Measurements from ENCODE around the genes USP17L18 and DEFB131A.

DNA sequence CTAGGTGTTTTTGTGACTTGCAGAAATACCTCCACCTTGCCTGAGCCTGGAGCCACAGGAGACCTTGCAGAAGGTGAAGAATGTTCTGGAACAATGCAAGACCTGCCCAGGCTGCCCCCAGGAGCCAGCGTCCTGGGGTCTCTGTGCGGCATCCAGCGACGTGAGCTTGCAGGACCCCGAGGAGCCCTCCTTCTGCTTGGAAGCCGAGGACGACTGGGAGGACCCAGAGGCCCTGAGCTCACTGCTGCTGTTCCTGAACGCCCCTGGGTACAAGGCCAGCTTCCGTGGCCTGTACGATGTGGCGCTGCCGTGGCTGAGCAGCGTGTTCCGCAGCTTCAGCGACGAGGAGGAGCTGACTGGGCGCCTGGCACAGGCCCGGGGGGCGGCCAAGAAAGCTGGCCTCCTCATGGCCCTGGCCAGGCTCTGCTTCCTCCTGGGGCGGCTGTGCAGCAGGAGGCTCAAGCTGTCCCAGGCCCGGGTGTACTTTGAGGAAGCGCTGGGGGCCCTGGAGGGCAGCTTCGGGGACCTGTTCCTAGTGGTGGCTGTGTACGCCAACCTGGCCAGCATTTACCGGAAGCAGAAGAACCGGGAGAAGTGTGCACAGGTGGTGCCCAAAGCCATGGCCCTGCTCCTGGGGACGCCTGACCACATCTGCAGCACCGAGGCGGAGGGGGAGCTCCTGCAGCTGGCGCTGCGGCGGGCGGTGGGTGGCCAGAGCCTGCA is 28.0 kb downstream of the SH3TC1 start:
- RRBS = 96% methylated on average over 8 of the region's 33 CpGs

- RRBS = no CpG with 5 or more reads among the region's 4 CpGs
Observed at GRCh38 chr4:8319647-8319933, 50.0 kb downstream of the HTRA3 start.

DNA sequence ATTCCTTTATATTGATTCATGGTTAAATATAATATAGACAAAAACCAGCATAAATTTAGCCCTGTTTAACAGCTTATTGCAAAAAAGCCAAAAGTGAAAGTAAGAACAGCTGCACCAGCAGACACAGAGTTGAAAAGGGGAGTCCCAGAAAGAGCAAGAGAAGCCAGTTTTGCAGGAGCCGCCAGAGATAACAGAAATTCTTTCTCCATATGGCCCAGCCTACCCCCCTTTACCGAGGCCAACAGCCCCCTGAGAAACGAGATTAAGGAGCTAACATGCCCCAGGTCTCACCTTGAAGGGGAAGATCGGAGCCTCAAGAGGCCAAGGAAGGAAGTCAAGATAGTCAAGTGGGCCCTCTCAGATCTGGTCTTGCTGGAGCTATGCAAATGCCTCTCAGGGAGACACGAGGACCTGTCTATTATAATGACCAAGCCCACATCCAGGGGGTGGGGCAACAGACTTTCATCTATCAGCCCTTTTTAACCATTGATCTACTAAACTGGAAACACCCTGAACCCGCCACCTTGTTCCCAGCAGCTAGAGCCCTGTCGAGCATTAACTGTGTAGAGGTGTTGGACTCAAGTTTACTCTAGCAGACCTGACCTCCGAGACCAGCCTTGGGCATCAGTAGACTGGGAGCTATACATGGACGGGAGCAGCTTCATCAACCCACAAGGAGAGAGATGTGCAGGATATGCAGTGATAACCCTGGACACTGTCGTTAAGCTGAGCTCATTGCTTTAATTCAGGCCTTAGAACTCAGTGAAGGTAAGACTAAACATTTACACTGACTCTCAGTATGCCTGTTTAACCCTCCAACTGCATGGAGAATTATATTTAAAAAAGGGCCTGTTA is 4.7 kb downstream of the ACOX3 start:
- RRBS = no CpG with 5 or more reads among the region's 10 CpGs

DNA sequence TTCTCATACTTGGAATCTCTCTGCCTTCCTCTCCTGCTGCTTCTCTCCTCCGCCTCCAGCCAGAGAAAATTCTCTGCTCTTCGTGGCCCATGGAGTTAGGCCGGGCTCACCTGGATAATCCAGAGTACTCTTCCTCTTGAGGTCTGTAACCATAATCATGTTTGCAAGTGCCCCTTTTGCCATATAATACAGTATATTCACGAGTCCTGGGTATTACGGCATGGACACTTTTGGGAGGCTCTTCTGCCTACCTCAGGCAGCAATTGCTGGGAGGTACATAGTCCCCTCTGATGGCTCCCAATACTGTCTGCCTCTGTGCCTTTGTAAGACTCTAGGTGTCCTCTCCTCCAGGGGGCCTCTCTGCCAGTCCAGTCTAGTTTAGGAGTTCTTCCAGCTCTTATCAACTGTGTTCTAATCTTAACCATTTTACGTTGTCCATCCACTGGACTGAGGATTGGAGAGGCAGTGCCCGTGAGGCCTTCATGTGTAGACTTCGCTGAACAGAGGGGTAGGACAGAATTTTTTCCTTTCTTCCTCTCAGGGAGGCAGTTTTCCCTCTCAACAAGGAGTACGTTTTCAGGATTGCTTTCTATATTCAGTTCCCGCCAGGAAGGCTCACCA is 2.3 kb downstream of the TRMT44 start:
- RRBS = no CpG with 5 or more reads among the region's 10 CpGs

GRCh38 chr4:8472984-8473801 is 32.6 kb downstream of the TRMT44 start:
- RRBS = 78% methylated on average over 3 of the region's 23 CpGs

DNA sequence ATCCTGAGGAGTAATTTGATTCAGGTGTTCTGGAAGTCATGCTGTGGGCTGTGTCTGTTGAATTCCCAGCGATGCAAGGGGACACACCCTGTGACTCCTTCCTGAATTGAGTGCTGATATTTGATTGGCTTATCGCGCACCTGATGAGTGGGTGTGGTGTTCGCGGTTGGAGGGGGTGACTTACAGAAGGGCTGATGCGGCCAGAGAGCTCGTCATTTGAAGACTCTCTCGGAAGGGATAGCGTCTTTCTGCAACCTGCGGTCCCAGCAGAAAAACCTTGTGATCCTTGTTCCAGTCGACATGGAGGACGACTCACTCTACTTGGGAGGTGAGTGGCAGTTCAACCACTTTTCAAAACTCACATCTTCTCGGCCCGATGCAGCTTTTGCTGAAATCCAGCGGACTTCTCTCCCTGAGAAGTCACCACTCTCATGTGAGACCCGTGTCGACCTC is at the start of gene USP17L18:
Gene USP17L18 (plus strand): TSS at position 301 of the 453 bp plus-strand sequence.
- RRBS = no CpG with 5 or more reads among the region's 17 CpGs

DNA sequence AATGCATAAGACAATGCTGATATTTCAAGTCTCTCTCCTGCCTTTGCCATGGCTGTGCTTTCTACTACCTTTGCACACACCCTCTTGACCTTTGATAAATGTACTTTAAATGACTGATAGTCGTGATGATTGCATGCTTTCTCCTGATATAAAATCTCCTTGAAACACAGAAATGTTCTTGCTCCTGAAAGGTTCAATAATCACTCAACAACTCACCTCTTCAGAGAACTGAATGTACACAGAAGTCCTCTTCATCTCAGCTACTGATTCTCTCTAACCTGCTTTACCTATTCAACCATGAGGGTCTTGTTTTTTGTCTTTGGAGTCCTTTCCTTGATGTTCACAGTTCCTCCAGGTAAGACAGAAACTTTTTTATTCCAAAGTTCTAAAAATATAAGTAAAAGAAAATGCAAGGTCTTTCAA is at the start of gene DEFB131A:
Gene DEFB131A (plus strand): TSS at position 178 of the 423 bp plus-strand sequence.
- RRBS = no CpG with 5 or more reads among the region's 1 CpG

GRCh38 chr4:9707197-9707754 is 74.2 kb upstream of the DRD5 start:
- RRBS = no CpG with 5 or more reads among the region's 14 CpGs

GRCh38 chr4:10008291-10008640 is 13.0 kb downstream of the SLC2A9 start:
- RRBS = no CpG with 5 or more reads among the region's 2 CpGs

GRCh38 chr4:10019493-10020097 is 1.7 kb downstream of the SLC2A9 start:
- RRBS = no CpG with 5 or more reads among the region's 10 CpGs

DNA sequence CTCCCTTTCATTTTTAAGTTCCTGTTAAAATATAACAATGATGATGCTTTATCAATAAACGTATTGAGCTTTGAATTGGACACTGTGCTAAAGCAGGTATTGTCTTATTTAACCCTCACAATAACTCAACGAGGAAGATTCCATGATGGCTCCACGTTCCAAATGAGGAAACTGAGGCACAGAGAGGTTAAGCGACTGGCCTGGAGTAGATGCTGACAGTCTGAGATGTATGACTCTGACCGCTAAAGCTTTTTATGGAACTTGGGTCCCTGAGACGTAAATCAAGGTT is 36.0 kb upstream of the SLC2A9 start:
- RRBS = no CpG with 5 or more reads among the region's 6 CpGs

GRCh38 chr4:10105099-10105532 is 11.5 kb downstream of the WDR1 start:
- RRBS = no CpG with 5 or more reads among the region's 8 CpGs

GRCh38 chr4:10120877-10121425 is 4.4 kb upstream of the WDR1 start:
- RRBS = no CpG with 5 or more reads among the region's 10 CpGs

- RRBS = no CpG with 5 or more reads among the region's 1 CpG
Observed at GRCh38 chr4:10174216-10174724, 57.7 kb upstream of the WDR1 start.

- RRBS = 65% methylated on average over 5 of the region's 47 CpGs
Observed at GRCh38 chr4:11368285-11368960, 60.3 kb downstream of the HS3ST1 start.

GRCh38 chr4:11429708-11430077 is 999 bp upstream of the HS3ST1 start:
- RRBS = no CpG with 5 or more reads among the region's 8 CpGs

GRCh38 chr4:11585436-11586126 is 156.9 kb upstream of the HS3ST1 start:
- RRBS = no CpG with 5 or more reads among the region's 4 CpGs

GRCh38 chr4:11904899-11905418 is 476.3 kb upstream of the HS3ST1 start:
- RRBS = 18% methylated on average over 2 of the region's 6 CpGs

DNA sequence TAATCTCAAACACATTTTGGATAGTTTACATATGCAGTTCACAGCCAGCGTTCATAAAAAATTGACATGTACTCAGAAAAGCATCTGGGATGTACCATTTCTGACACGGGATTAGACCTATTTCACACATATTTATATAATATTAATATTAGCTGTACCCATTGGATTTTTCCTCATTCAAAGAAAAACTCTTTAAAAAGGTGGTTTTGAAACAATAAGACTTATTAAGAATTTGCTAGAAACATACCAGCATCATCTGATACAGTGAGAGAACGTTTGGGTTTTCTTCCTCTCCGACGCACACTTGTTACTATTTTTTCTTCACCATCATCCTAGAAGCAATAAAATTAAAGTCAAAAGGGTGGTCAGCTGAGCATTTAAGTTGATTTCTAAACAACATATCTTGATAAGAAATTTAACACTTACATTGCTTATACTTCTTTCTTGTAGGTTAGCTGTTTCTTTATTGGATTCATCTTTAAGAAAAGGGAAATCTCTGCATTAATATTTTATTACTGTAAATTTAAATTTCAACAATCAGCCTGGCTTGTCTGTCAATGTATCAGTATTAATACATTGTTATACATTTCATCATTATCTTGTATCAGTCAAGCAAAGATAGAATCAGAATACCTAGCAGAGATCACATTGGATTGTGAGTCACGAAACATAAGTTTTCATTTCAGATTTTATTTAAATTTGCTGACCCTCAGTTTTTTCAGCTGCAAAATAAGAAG is 33.0 kb upstream of the NKX3-2 start:
- RRBS = no CpG with 5 or more reads among the region's 6 CpGs

DNA sequence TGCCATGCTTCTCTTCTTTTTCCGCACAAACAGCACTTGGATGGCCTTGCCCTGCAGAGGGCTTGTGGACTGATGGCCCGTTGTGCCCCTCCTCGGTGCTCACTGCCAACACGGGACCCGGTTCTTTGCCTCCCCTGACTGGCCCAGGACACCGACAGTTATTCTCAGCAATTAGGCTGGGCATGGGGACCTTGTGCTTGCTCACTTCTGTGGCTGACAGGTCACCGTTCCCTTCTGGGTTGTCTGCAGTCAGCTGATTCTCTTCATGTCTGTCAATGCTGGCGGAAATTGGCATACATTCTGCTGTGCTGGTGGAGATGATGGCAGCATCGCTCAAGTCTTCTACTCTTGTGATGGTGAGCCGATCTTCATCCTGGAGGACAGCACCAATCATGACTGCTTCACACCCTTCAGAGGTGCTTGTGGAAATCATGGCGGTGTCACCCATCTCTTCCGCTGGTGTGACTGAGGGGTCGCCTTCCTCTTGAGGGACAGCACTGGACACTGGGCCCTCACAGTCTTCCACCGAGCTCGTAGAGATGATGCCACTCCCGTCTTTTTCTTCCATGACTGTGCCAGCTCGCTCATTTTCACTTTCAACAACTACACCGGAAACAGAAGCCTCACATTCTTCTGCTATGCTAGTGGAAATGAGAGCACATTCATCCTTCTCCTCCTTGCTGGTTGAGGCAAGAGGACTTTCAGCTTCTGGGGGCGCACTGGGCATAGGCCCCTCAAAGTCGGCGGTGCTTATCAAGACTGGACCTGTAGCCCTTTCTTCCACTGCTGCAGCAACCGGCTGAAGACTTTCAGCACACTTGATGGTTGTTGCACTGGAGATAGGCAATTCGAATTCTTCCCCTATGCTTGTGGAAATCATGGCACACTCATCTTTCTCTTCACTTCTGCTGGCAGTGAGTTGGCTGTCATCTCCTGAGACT is 27.7 kb downstream of the BOD1L1 start:
- RRBS = no CpG with 5 or more reads among the region's 23 CpGs